Measurements from ENCODE around the gene APOD.

GRCh38 chr3:194489756-194490417 is 3.1 kb upstream of the ATP13A3 start:
- RRBS = no CpG with 5 or more reads among the region's 6 CpGs

DNA sequence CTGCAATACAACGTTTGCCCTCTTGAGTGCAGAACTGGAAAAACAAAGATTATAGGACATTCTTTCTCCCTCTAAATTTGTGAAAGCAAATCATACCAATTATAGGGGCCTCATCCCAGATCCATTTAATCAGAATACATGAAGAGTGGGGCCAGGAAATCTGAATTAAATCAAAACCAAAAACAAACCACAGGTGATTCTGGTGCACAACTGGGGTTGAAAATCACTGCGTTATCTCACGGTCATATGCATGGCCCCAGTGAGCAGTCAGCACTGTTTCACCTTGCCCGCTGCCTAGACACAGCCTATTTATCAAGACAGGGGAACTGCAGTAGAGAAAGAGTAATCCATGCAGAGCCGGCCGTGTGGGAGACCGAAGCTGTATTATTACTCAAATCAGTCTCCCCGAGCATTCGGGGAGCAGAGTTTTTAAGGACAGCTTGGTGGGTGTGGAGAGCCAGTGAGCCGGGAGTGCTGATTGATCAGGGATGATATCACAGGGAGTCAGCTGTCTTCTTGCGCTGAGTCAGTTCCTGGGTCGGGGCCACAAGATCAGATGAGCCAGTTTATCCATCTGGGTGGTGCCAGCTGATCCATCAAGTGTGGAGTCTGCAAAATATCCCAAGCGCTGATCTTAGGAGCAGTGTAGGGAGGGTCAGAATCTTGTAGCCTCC is 58.2 kb downstream of the TMEM44 start:
- RRBS = no CpG with 5 or more reads among the region's 13 CpGs

DNA sequence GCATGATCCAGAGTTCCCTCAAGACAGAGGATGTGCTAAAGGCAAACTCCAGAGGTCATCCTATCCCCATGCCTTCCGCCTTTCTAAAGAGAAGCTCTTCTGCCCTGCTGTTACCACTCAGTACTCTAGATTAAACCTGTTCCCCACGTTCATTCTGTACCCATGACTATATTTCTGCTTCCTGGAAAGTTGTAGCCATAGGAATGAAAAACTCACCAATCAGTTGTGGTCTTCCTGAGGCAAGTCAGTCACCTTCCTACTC is 46.5 kb downstream of the TMEM44 start:
- RRBS = no CpG with 5 or more reads among the region's 2 CpGs

GRCh38 chr3:194587046-194587736 is 46.0 kb downstream of the TMEM44 start:
- RRBS = no CpG with 5 or more reads among the region's 9 CpGs

- RRBS = no CpG with 5 or more reads among the region's 8 CpGs
These were observed 6.8 kb downstream of the LSG1 start for GRCh38 chr3:194665013-194665736.

DNA sequence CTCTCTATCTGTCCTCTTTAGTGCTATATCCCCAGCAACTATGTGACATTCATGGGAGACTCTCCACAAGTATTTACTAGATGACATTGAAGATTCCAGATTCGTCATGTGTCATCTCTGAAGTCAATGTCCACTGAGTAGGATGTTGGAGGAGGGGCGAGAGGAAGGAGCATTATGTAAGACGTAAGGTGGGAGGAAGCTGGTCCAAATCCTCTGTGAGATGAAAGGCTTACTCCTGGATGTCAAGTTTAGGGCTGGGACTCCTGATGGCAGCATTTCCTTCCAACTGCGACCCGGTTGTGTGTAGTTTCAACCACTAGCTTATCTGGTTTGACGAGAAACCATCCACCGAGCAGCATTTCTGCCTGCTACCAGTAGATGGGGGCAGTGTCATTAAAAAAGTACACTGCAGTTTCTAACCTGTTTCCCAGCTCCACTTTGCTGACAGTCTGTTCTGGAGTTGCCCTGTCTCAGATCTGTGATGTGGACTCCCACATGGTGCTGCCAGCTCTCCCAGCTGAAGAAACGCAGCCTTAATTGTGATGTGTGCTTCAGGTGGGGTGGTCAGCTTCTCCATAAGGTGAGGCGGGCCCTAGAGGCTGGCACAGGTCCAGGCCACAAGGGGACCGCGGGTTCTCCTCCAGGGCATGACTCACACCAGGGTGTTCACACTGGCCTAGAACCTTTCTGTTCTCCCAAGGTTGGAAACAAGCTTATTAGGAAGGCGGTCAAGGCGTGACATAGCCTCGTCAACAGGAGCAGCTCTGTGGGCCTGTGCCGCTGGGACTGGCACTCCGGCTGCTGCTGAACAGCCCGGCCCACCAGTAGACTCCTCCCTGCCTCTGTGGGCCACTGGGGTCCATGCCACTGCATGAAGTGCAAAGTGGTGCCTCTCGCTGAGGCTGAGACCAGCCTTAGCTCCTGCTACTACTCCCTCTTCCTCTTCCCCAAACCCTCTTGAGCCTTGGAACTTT is 3.0 kb upstream of the FAM43A start:
- RRBS = no CpG with 5 or more reads among the region's 18 CpGs

- RRBS = no CpG with 5 or more reads among the region's 5 CpGs
These were observed 83.2 kb downstream of the FAM43A start for GRCh38 chr3:194769007-194769242.

GRCh38 chr3:194773201-194773679 is 87.6 kb downstream of the FAM43A start:
- RRBS = no CpG with 5 or more reads among the region's 6 CpGs

- RRBS = no CpG with 5 or more reads among the region's 5 CpGs
These were observed 94.1 kb downstream of the FAM43A start for GRCh38 chr3:194779728-194780277.

DNA sequence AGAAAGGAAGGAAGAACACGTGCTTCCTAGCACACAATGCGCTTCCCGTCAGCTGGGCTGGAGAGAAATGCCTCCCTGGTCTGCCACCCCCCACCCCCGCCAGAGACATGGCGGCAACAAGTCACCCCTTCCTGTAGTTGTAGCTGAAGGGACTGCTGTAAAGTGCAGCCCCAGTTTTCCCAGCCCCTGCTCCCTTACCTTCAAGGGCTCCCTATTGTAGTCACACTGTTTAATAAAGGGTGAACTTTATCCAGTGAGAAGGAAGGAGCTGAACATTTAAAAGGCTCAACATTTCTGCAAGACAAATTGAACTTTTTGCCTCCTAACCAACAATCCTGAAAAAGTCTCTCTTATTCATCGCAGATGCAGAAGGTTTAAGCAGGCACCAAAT is 182.1 kb downstream of the FAM43A start:
- RRBS = no CpG with 5 or more reads among the region's 6 CpGs

GRCh38 chr3:195005295-195005619 is 265.7 kb downstream of the XXYLT1 start:
- RRBS = no CpG with 5 or more reads among the region's 7 CpGs

DNA sequence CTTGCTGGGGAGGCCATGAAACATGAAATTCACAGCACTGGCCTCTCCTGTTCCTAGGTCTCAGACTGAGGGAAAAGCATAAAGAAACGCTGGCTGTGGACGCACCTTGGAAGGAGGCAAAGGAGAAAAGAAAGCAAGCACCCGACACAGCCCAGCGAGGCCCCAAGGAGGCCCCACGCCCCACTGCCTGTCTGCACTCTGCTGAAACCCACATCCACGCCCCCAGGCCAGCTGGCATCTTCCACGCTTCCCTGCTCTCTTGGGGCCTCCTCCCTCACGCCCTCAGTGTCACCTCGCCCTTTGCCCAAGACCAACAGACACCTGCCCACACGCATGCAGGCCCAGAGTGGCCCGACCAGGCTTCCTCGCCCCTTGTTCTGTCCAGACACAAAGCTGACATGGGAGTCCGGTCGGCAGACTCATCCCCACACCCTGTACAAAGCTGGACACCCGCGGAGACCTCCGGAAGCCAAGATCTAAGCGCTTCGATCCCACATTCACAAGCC is 176.8 kb downstream of the XXYLT1 start:
- RRBS = 28% methylated on average over 5 of the region's 19 CpGs

DNA sequence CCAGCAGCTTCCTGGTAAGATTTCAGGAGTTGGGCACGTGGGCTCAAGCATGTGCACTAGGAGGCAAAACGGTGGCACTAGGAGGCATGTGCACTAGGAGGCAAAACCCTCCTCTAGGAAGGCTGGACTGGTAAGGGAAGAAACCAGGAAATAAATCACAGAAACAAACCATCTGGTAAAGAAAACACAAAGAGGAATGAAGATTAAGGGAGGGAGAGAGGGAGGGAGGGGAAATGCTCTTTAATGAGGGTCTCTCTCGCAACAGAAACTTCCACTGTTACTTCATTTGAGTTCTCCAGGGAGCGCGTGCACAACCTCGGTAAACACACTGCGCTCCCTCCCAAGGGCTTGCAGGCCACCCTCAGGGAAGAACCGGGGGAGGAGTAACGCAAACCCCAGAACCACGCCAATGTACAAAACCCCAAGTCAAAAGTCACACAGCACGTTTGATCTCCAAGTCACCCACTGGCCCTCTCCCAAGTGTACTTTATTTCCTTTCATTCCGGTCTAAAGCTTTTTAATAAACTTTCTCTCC is 116.6 kb downstream of the XXYLT1 start:
- RRBS = no CpG with 5 or more reads among the region's 12 CpGs

- RRBS = no CpG with 5 or more reads among the region's 2 CpGs
These were observed 74.5 kb downstream of the ACAP2 start for GRCh38 chr3:195368403-195368686.

GRCh38 chr3:195583063-195583445 is 686 bp downstream of the APOD start:
- RRBS = no CpG with 5 or more reads among the region's 10 CpGs

- RRBS = no CpG with 5 or more reads among the region's 13 CpGs
These were observed at the start of gene APOD for GRCh38 chr3:195583689-195584249. APOD (minus strand) TSS chr3:195583940.

- RRBS = no CpG with 5 or more reads among the region's 12 CpGs
These were observed 46.6 kb upstream of the APOD start for GRCh38 chr3:195630293-195630719.

DNA sequence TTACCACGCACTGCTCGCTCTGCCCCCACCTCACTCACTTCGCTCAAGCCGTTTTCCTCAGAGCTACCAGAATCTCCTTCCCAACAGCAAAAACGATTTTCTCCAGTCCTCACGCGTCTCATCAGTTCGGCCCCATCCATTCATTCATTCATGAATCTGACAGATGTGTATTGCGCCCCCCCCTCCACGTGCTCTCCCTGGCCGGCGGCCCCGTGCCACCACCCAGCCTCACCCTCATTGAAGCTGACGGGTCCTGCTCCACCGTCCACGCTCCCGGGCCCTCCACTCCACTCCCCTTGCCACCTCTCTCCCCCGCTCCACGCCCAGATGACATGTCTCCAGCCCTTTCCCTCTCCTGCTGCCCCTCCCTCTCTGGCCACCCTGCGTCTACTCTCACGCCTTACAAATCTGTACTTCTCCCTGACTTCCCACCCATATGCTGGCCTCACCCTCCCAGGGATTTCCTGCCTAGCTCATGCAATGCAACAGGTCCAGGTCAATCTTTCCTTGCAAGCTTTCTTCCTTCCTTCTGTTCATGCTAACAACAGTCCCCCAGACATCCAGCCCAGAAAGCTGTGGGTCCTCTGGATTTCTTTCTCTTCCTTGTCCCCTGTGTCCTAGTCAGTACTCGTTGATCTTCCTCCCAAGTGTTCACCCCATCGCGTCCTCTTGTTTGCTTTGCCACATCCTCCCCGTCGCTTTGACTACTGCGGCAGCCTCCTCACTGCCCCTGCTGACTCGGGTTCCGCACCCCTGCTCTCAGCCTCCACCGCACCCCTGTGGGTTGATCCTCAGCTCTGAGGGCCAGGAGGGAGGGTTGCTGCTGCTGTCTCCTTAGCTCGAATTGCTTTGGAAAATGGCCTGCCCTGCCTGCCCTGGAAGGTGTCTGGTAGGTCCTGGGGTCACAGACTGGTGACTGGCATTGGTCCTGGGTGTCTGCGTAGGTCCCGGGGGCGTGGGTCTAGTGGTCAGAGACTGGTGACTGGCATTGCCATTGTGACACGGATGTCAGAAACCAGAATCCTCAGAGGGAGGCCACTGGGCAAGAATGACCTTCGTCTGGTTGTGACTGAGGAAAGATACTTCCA is 9.7 kb downstream of the MUC4 start:
- RRBS = 62% methylated on average over 7 of the region's 36 CpGs

GRCh38 chr3:195803233-195803796 is 8.4 kb downstream of the MUC4 start:
- RRBS = no CpG with 5 or more reads among the region's 20 CpGs